GM23248 (cell line): ENCODE results near the genes HOXB13 and SNF8.

GRCh38 chr17:48546911-48547628, 2.2 kb upstream of the HOXB2 start:
- RAMPAGE, long total RNA = no peak

- RAMPAGE, long total RNA = no peak
These were observed 4.5 kb upstream of the HOXB2 start for GRCh38 chr17:48549181-48550114.

DNA sequence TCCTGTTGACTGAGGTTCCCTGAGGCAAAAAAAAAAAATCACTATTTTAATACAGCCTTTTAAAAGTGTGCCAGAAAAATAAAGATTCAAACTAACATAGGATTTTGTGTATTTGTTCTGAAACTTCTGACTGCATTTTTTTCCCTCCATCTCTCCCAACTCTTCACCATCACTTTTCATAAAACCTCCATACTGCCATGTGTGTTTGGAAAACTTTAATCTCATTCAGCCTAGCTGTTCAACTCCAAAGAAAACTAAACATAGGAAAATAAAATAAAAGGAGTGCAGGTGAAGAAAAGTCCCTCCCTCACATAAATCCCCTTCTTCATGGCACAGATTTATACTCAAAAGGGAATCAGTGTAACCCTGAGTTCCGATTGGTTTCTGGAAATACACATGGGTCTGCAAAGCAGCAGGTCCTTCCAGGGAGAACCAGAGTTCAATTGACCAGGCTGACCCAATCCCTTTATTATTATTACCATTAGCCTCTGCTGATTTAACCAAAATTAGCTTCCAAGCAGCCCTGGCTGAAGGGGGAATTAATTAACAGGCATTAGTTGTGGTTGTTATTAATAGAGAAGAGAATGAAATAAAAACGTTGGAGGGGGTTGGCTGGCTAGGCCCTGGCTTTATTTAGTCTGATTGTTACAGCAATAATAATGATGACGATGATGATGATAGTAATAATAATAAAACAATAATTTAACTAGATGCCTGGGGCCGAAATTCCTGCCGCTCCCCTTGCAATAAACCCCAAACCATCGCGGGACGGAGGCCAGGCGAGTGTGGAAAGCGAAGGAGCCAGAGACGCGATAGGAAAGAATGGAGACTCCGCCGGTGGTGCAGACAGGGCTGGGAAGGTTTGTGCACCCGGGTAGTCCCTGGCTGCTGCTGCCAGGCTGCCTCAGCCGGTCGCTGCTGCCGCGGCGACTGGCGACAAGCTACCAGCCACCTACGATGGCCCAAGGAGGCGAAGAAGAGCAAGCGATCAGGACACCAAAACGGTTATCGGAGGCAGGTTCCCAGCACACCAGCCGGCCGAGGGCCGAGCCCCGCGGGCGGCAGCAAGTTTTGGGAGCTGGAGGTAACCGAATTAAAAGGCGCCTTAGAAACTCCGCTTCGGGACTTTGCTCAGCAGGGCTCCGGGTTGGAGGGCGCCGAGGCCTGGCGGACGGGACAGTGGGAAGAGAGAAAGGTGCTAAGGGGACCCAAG, 9.2 kb upstream of the HOXB2 start:
- RAMPAGE, long total RNA = no peak

DNA sequence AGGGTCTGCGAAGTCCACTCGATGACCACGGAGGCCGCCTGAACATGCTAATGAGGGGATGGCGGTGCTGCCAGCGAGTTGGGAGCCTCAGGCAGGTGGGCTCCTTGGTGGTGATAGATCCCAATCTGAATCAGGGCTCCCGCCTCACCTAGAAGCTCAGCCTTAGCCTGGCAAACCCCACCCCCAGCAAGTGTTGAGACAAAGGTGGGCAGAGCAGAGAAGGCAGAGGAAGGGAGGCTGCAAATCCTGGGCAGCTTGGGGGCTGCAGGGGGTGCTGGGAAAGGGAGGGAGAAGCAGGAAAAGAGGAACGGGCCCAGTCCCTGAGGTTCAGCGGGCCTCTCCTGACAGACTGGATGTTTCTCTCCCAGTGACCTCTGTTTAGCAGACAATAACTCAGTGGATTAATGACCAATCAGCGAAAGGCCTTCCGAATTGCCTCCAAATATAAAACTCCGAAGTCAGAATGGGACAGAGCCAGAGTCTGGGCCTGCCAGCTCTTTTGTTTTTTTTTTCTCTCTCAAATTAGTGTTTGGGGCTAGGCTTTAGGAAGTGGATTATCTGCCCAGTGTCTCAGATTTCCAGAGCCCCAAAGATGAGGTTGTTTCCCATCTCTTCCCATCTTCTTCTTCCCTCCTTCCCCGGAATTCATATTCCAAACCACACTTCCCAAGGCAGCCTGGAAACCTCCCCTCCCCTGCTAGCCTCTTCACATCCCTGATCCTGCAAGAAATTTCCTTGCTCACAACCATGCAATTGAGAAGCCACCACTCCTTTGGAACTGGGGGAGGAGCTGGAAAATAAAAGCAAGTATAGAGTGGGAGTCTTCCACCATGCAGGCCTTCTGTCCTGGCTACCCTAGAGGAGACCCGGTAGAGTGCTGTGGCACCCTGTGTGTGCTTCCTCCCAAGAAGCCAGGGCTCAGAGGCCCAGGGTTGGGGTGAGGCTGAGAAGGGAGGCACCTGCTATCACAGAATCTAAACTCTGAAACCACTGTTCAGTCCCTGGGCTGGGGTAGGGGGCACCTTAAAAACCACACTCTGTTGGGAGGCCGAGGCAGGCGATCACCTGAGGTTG, 15.3 kb upstream of the HOXB2 start:
- RAMPAGE, long total RNA = no peak

DNA sequence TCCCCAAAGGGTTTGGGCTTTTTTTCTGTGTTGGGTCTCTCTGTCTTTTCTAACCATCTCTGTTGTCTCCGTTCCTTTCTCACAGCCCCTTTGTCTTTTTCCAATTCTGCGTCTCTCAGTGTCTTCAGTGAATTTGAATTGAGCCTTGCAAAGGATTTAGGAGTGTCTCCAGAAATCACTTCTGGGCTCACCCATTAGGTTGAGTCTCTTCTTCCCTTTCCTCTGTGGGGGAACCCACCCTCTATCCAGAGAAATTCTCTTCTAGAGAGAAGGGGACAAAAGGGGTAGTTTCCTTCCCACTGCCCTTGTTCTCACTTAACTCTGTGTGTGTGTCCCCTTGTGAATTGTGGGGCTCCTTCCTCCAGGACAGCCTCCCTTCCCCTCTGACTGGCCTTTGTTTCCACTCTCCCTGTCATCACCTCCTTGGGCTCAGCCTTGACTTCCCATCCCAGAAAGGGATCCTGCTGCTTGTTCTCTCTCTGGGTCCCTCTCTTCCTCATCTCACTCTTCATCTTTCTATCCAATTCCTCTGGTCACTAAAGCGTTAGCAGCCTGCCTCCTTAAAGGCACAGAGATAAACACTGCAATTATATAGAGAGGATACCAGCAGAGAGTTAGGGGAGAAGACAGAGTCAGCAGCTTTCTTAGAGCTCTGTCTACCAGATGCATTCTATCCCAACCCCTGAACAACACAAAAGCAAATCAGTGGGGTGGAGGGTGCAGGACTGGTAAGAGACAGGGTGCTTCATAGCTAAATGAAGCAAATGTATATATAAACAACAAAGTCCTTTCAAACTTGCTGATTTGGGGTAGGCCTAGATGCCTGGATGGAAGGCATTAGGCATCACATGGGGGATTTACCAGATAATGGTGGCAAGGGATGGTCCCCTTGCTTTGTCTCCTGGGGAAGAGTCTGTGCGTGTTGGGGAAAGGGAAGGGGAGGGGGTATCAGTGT, 12.4 kb downstream of the HOXB4 start:
- RAMPAGE, long total RNA = no peak

- RAMPAGE, long total RNA = no peak
These were observed 9.6 kb downstream of the HOXB4 start for GRCh38 chr17:48568328-48569224.

DNA sequence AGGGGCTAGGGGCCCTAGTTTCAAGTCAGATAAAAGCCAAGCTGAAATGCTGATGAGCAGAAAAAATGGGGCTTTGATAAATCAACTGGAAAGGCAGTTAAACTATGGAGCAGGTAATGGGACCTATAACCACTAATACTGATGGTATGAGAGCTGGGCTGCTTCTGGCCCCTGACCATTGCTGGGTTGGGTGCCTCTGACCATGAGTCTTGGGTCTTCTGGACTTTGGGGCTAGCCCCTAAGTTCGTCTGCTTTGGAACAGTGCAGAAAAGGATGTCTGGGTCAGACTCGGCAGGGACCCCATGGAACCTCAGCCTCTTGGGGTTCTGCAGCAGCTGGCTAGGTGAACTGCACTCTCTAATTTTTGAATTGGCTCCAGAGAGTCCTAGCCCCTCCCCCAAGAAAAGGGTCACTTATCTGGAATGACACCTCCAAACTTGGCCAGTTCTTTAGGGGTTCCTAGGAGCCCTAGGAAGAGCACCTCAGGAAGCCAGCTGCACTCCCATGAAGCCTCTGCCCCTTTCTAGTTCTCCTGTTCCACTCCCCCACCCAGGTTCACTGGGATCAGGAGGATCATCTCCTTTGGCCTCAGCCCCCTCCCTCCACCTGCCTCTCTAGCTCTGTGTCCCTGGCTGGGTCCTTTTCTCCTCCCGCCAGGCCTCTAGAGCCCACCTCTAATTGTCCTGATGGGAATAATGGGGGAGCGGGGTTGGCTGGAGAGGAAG, 1.4 kb downstream of the HOXB7 start:
- RAMPAGE, long total RNA = no peak

GRCh38 chr17:48628264-48628568, 2.1 kb upstream of the HOXB9 start:
- RAMPAGE, long total RNA = no peak

DNA sequence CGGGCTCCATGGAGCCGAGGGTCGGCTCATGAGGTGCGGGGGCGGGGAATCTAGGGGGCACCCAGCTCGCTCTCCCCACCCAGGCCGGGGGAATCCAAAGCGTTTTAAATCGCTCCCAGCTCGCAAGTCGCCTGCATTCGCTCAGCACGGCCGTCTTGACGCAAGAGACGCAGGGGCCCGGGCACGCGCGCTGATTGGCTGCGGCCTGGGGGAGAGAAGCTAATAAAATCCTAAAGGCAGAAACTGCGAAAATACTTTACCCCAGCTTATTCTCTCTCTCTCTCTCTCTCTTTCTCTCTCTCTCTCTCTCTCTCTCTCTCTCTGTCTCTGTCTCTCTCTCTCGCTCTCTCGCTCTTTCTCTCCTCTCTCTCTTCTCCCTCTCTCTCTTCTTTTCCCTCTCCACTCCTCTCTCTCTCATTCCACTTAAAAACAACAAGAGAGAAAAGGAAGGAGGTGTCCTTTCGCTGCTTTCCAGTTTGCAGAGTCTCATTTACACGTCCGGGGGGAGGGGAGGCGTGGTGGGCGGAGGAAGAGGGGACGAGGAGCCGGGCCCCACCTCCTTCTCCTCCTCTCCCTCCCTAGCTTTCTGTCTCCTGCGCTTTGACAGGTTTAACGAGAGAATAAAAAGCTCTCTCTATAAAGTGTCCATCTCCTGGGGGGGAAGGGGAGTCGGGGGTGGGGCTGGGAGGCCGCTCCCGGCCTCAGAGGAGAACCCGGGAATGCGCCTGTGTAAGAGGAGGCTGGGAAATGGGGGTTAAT, at the start of gene HOXB13:
TSS of gene HOXB13 (minus strand) at position 167 of the 759 bp plus-strand sequence.
- RAMPAGE, long total RNA = no peak

DNA sequence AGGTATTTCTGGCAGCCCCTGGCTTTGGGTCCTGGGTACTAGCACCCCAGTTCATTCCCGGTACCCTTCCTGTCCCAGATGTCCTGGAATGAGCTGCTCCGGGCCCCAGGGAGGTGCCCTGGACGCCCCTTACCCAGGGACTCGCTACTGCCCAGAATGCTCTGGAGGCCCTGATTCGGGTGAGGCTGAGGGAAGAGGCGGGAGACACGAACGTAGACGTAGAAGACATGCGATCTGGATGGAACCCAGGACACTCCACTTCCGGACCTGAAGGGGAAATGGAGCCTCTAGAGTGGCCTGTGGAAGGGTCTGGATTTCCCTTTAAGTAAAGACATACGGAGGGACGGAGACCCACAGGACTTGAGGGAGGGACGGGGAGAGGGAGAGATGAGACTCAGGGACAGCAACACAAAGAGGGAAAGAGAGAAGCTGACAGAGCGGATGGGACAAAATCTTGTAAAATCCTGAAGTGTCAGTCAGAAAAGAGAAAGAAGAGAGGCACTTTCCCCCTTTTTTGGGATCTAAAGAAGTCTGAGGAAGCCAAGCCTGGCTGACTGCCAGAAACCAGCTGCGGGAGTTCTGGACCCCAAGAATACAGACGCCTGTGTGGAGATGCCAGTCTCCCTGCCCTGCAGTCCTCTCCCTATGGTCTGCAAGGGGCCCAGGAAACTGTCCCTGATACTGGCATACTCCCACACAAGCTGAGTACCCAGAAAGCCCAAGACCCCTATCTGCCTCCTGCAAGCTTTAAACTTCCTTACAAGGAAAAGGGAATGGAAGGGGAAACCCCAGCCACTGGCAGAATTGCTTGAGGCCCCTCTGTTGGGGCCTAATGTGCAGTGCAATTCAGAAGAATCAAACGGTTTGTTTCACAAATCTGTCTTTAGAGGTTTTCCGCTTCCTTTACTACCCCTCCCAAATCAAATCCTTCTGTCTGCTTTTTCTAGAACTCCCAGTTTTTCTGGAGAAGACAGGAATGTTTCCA, 1.1 kb upstream of the HOXB13 start:
- RAMPAGE, long total RNA = no peak

DNA sequence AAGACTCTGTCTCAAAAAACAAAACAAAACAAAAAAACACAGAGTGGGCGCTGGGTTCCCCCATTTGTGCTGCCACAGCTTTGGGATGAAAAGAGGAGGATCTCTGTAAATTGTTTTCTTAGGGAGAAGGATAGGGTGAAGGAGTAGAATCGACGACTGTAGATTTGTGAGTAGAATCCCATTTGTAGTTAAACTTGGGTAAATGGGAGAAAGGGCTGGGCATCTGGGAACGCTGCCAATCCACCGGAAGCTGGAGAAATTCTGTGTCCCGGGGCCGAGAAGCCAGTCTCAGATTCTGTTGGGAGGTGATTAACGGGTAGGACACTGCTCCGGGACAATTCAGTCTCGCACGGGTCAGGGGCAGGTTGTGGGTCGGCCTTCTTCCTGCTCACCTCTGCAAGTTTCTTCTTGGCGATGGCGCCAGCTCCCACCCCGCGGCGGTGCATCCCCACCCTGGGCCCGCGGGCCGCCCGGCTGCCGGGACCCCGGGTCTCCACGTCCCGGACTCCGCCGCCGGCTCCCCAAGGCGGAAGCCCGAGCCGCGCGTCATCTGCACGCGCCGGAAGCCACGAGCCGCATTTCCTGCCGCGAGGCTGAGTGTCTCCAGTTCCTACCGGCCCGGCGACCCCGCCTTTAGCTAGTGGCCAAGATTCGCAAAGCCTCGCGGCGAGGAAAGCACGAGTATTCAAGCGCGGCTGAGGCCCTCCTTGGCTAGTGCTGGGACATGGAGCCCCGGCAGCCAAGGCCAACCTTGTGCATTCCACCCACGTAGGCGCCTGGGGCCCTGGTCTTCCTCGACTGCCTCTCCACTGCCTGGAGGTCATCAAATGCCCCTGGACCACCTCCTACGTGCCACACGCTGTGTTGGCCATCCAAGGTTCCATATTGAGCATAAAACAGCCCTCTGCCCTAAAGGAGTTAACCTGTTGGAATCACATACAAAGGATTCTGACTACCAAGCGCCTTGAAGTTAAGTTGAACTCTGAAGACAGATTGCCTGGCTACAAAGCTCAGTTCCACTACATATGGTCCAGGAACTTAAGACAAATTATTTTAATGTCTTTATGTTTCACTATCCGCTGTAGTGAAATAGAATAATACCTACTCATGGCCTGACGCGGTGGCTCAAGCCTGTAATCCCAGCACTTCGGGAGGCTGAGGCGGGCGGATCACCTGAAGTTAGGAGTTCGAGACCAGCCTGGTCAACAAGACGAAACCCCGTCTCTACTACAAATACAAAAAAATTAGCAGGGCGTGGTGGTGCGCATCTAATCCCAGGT, at the start of gene SNF8:
TSS of gene SNF8 (minus strand) at position 554 of the 1,280 bp plus-strand sequence.
- RAMPAGE, long total RNA = no peak

- RAMPAGE, long total RNA = no peak
These were observed 8.2 kb downstream of the PHOSPHO1 start for GRCh38 chr17:49222177-49223064.

- RAMPAGE, long total RNA = no peak
These were observed 2.7 kb downstream of the PHOSPHO1 start for GRCh38 chr17:49227667-49228429.

DNA sequence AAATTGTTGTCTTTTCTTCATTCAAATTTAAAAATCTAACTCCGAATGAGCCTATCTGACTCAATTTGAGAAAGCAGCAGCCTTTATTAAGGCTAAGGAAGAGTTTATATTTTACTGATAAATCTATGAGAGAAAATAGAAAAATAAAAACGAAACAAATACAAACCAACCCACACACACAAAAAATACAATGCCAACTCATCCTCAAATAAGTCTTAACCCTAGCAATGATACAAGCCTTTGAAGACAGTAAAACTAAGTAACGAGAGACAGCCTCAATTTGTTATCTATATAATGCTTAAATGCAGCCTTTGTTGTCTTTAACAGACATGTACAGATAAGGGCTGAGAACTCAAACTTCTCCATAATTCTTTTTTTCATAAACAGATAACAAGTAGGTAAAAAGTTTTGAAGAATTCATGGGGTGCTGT, 63.9 kb upstream of the PHOSPHO1 start:
- RAMPAGE, long total RNA = no peak

DNA sequence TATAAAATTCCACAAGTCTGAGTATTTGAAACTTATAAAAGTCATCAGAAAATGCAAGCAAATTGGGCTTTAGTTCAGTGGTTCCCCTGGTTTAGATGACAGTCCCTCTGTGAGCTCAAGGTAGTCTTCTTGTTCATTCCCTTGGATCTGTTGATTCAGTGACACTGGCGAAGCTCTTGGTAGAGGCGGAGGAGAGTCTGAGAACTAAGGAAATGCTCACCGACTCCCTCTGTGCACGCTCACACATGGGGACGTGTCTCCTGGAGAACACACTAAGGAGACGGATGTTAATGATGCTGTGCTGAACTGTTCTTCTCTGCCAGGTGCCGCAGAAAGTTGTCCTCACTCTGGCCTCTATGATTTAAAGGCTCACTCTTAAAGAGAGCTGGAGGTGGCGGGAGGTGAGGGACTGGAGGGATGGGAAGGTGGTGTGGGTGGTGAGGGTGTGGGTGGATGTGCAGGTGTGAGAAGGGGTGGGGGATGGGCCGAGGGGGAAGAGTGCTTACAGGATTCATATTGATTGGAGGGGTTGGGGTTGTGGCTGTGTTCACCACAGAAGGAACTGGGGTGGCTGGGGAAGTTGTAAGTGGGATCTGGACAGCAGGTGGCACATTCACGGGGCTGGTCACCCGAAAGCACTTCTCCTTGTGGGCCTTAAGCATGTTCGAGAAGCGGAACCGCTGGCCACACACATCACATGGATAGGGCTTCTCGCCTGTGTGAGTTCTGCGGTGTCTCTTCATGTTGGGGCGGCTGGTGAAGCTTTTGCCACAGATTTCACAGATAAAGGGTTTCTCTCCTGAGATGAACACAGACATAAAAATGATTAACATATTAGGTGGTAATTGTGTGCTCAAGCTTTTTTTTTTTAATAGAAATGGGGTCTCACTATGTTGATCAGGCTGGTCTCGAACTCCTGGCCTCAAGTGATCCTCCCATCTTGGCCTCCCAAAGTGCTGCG, 63.6 kb downstream of the ZNF652 start:
- RAMPAGE, long total RNA = no peak

GRCh38 chr17:49338697-49339245, 23.3 kb downstream of the ZNF652 start:
- RAMPAGE, long total RNA = no peak

GRCh38 chr17:49394815-49395310, 19.8 kb downstream of the PHB1 start:
- RAMPAGE, long total RNA = no peak

- RAMPAGE, long total RNA = no peak
These were observed 797 bp downstream of the NGFR start for GRCh38 chr17:49495710-49496470.

DNA sequence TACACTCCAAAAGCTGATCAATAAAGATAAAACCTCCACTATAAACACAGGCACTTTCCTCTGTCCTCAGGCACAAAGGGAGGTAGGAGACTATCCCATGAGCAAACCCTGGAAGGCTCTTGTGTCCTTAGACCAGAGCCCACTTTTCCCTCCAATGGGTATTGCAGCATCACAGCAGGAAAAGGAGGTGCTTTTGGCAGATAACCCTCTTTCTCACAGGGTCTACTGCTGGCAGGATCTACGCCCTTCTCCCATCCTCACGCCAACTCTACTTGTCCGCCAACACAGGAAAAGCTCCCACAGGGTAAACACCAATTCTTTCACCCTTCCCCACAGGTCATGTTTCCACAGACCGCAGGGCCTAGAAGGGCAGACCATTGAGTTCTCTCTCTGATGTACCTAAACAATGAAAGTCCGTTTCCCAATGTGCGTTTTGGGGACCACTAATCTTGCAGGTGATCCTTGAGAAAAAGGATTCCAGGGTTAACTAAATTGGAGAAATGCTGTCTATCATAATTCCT, 28.8 kb downstream of the NXPH3 start:
- RAMPAGE, long total RNA = no peak

- RAMPAGE, long total RNA = no peak
These were observed 35.5 kb downstream of the NXPH3 start for GRCh38 chr17:49611071-49611609.